Right atrium auricular region (tissue), 2 donors: ENCODE measurements around the gene TSPAN9.

- PRO-cap = no peak
- RAMPAGE, long total RNA, 2 experiments = no peak in any of the 2 experiments
Measured at GRCh38 chr12:2055102-2055488, 2.3 kb downstream of the CACNA1C start.

- PRO-cap = no peak
- RAMPAGE, long total RNA, 2 experiments = no peak in any of the 2 experiments
Measured at GRCh38 chr12:2137722-2138239, 85.0 kb downstream of the CACNA1C start.

DNA sequence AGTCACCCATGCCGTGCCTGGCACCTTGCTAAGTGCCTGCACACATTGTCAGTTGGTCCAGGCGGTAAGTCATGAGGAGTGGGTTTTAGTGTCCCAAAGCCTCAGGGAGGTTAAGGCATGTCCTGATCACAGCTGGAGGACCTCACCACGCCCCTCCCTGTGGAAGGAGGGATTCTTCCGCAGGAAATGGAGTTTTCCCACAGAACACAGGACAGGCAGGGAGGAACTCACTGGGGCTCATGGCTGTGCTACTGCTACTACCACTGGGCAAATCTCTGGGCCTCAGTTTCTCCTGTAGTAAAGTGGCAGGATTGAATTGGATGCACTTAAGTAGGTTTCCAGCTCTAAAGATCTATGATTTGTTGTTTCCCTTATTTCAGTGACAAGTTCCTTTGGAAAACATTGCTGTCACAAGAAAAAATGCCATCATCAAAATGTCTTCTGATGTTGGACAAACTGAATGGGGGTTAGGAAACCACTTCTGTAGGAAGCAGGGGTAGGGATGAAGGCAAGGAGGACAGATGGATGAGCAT, 142.4 kb downstream of the CACNA1C start:
- PRO-cap = no peak
- RAMPAGE, long total RNA, 2 experiments = no peak in any of the 2 experiments

DNA sequence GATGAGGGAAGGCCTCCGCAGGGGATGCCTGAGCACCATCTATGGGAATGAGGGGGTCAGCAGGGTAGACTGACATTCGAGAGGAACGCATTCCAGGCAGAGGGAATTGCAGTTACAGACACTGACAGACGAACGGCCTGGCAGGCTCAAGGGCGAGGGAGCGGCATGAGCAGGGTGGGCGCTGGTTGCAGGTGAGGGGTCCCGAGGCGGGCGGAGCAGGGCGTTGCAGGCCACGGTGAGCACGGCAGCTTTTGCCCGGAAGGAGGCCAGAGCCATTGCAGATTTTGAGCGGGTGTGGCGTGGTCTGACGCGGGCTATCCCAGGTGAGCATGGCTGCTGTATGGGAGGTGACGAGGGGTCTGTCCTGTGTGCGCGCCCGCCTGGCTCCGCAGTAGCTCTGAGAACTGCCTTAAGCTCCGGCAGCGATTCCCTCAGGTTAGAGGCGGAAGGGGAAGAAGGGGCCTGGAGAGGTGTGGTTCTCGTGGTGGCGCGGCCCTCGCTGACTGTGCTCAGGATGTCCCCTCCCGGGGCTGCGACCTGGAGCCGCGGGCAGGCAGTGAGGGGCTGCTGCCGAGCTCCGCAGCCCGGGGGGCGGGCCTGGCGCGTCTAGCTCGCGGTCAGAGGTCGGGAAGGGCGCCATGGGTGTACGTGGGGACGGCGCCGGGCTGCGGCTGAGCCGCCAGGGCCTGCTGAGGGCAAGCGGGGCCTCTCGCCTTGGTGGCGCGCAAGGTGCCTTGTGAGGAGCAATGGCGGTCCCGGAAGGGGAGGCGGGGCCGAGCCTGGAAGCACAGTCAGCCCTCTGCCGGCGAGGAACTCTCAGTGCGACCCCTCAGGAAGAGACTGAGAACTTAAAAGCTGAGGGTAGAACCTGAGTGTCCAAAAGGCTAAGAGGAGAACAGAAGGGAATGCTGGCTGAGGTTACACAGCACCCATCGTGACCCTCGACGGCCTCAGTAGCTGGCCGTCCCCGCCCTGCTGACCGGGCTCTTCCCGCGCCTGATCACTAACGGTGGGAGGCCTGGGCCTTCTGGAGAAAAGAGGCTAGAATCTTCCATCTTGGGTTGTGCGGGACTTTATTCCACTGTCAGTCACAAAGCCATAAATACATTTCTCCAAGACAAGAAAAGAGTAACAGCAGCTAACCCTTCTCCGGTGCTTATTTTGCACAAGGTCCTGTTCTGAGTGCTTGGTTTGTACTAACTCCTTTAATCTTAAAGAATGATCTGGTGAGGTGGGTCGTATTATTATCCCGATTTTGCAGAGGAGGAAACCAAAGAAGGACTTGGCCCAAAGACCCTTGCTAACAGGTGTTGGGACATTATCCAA, 177.3 kb downstream of the CACNA1C start:
- PRO-cap = no peak
- RAMPAGE, long total RNA, 2 experiments = no peak in any of the 2 experiments

- PRO-cap = no peak
- RAMPAGE, long total RNA, 2 experiments = no peak in any of the 2 experiments
Measured at GRCh38 chr12:2248744-2249524, 196.1 kb downstream of the CACNA1C start.

DNA sequence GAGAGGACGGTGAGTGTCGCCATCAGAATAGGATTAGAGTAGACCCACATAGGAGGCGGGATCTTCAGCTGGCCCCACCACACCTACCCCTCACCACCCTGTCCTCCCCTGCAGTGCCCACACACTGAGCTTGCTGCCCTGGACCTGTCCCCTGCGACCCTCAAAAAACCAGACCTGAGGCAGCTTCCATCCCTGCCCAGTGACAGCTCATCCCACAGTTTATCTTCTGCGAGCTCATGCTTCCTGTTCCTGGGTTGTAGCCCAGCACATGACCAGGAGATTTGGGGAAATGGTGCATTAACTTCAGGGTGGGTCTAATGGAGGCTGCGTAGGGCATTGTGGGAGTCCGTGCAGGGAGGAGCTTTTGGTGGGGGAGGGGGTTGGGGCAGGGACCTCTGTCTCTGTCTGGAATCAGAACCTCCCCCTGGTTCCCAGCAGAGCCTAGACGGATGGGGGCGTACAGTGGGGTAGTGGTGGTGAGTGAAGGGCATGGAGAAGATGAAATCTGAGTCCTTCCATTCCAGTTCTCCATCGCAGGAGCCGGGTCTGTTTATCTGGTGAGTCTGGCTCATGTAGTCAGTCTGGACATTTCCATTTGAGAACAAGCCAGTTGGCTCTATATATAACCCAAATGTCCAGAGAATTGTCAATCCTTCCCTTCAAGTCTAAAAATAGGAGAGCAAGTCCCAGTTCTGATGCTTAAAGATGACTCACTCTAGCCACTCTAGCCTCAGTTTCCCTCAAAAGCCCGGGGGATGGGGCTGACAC, 270.9 kb downstream of the CACNA1C start:
- PRO-cap = no peak
- RAMPAGE, long total RNA, 2 experiments = no peak in any of the 2 experiments

DNA sequence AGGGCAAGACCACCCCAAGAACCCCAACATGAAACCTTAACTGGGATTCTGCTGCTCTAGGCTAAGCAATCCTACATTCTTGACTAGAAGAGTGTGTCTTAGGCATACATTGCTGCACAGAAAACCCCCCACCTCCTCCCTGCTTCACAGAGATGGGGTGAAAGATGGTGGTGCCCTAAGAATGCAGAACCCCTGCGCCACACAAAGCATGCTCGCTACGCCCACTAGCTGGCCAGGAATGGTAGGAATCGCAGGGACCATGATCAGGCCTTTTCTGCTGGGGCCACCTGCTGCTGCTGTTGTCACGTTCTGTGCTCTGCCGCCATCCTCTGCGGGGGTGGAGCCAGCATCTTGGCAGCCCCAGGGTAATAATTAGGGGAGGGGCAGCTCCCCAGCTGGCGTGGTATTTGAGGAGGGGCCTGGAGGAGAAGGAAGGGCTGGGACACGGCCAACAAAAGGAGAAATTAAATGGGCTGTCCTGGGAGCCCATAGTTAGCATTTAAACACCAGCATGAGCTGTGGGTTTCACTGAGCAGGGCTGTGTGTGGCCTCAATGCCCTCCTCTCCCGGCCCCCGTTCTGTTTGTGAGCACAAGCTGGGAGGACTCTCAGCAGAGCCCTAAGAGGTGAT, 324.0 kb downstream of the CACNA1C start:
- PRO-cap = no peak
- RAMPAGE, long total RNA, 2 experiments = no peak in any of the 2 experiments

GRCh38 chr12:2490767-2491340, 303.9 kb upstream of the FKBP4 start:
- PRO-cap = no peak
- RAMPAGE, long total RNA, 2 experiments = no peak in any of the 2 experiments

GRCh38 chr12:2798263-2799318, 3.8 kb downstream of the FKBP4 start:
- PRO-cap = no peak
- RAMPAGE, long total RNA, 2 experiments = no peak in any of the 2 experiments

DNA sequence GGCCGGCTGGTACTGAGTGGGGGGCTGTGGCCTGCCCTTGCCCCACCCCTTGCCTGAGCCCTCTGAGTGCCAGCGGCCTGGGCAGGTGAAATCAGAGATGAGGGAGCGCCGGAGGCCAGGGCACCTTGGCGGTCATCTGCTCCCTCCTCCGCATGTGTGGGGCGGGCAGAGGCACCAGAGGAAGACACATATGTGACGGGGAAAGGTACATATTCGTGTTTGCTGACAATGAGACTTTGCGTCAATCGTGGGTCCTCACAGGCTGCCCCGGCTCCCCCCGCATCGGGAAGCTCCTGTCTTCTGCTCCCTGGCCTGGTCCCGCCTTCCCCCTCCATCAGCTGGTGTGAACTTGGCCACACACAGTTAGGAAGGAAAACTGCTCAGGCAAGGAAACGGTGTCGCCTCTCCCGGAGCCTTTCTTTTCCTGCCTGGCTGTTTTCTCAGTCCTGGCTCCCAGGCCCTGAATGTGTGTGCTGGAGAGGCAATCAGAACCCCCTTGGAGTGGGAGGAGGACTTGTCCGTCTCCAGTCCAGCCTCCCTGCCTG, 44.5 kb upstream of the TSPAN9 start:
- PRO-cap = no peak
- RAMPAGE, long total RNA, 2 experiments = no peak in any of the 2 experiments

GRCh38 chr12:3076523-3077776, at the start of gene TSPAN9:
TSPAN9 (plus strand) TSS chr12:3077379.
- PRO-cap = bidirectional peak, plus-strand start at chr12:3077081, minus-strand start at chr12:3077012; bidirectional peak, plus-strand start at chr12:3077391, minus-strand start at chr12:3077235
- RAMPAGE, long total RNA, 2 experiments = start-site peak on the plus strand in 2 of 2 experiments, at chr12:3077372-3077431 at its widest, 340 to 435 reads per replicate

GRCh38 chr12:3086740-3087300, 9.6 kb downstream of the TSPAN9 start:
- PRO-cap = no peak
- RAMPAGE, long total RNA, 2 experiments = no peak in any of the 2 experiments

- PRO-cap = no peak
- RAMPAGE, long total RNA, 2 experiments = no peak in any of the 2 experiments
Measured at GRCh38 chr12:3096899-3098344, 20.2 kb downstream of the TSPAN9 start.

- PRO-cap = bidirectional peak, plus-strand start at chr12:3185693, minus-strand start at chr12:3185617
- RAMPAGE, long total RNA, 2 experiments = no peak in any of the 2 experiments
Measured at GRCh38 chr12:3185546-3186012, 108.4 kb downstream of the TSPAN9 start.

DNA sequence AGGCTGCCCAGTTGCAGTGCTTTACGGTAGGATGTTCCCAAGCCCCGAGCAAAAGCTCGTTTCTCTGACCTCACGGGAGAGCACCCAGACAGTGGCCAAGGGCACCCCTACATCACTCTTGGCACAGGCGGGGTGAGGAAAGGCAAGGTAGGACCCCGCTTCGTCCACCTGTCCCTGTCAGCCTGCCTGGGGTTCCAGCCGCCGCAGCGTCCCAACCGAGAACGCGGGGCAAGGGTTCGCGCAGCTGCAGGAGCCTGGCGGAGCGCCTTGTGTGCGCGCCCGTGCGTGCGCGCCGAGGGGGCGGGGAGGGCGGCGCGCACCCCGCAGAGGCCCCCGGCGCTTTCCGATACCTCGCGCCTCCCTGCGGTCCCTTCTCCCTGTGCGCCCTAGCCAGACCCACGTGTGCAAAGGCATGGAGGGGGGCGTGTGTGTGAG, 122.3 kb downstream of the TSPAN9 start:
- PRO-cap = bidirectional peak, plus-strand start outside the sequence, minus-strand start at position 223 of the sequence
- RAMPAGE, long total RNA, 2 experiments = no peak in any of the 2 experiments

GRCh38 chr12:3217943-3218525, 140.9 kb downstream of the TSPAN9 start:
- PRO-cap = no peak
- RAMPAGE, long total RNA, 2 experiments = no peak in any of the 2 experiments

GRCh38 chr12:3315538-3315796, 175.5 kb upstream of the PRMT8 start:
- PRO-cap = no peak
- RAMPAGE, long total RNA, 2 experiments = no peak in any of the 2 experiments

DNA sequence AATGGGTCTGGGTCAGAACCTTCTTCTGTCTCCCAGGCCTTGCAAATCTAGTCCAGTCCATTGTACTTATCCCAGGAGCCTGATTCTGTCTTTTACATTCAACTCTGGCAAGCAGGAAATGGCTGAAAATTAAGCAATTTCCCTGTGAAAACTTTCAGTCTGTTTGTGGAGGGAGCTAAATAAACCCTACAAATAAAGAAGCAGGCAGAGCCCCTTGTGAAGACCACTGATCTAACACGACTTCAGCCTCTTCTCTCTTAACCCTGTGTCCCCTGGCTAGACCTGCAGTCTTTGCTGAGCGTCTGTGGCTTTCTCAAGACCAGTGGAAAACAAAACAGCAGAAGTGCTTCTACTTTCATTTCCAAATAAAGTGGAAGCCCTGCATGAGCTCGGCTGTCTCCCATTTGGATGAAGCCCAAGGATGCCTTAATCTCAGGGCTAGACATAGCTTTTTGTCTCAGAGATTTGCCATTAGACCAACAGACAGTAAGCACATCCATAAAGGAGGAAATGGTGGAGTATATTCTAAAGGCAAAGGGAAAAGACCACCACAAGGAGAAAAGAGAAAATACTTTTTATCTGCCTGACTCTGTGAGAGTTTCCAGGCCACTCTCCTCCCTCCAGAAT, 48.2 kb downstream of the CRACR2A start:
- PRO-cap = no peak
- RAMPAGE, long total RNA, 2 experiments = no peak in any of the 2 experiments

- PRO-cap = no peak
- RAMPAGE, long total RNA, 2 experiments = no peak in any of the 2 experiments
Measured at GRCh38 chr12:3951456-3952053, 78.4 kb upstream of the PARP11 start.

GRCh38 chr12:4107217-4107918, 166.2 kb upstream of the CCND2 start:
- PRO-cap = no peak
- RAMPAGE, long total RNA, 2 experiments = no peak in any of the 2 experiments